ENCODE measurements around a stretch of chr2.

DNA sequence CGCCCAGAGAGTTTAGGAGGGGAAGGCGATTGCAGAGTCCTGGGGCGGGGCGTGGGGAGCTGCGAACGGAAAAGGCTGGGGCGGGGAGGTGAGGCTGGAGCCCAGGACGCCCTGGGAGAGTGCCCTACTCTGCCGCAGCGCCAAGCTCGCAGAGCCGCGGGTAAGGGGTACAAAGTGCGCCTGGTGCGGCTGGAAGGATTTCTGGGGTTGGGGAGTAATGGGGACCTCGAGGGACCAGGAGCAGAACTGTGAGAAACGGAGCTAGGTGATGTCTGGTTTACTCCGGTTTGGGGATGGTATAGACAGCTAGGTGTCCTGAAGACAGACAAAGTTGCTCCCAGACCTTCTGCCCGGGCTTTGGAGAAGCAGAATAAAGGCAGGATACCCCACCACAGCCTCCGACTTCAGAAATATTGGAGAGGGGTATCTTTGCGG, 720 bp upstream of the NXPH2 start:
- RAMPAGE, long total RNA: no peak
- RRBS: 4% methylated on average over 2 of the region's 21 CpGs
PRO-cap:
- standard: no peak
- CoPRO, capped RNA only, 2 experiments: no peak in any of the 2 experiments
- CoPRO, capped and uncapped RNA, 2 experiments: no peak in any of the 2 experiments
- CoPRO, uncapped RNA only, 2 experiments: no peak in any of the 2 experiments
CAGE:
- cytosol, long polyA plus RNA: no peak
- long polyA plus RNA: no peak
- nucleolus, long total RNA: no peak
- nucleus, long polyA plus RNA: no peak

- RAMPAGE, long total RNA: no peak
- RRBS: no CpG with 5 or more reads among the region's 1 CpG
PRO-cap:
- standard: no peak
- CoPRO, capped RNA only, 2 experiments: no peak in any of the 2 experiments
- CoPRO, capped and uncapped RNA, 2 experiments: no peak in any of the 2 experiments
- CoPRO, uncapped RNA only, 2 experiments: no peak in any of the 2 experiments
CAGE:
- cytosol, long polyA plus RNA: no peak
- long polyA plus RNA: no peak
- nucleolus, long total RNA: no peak
- nucleus, long polyA plus RNA: no peak
These were observed 730.2 kb upstream of the NXPH2 start for GRCh38 chr2:139510428-139510799.

DNA sequence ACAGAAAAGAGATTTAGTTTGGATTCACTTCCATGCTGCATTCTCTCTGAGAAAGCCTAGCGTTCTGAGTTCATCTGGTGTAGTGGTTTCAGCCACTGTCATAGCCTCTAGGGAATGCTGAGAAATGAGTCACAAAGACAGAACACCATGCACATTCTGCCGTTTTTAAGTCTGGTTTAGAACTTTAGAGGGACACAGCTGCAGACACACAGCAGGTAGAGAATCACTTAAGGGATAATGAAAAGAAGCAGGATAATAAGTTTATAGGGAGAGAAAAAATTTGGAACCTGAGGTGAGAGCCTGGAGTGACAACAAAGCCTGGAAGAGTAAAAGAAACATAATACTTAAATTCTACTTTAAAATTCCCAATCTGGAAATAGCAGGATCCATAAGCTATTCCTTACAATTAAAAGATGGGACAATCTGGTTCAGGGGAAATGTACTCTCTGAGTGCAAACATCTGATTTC, 93.6 kb downstream of the LRP1B start:
- RAMPAGE, long total RNA: no peak
- RRBS: no CpG with 5 or more reads among the region's 2 CpGs
PRO-cap:
- standard: no peak
- CoPRO, capped RNA only, 2 experiments: no peak in any of the 2 experiments
- CoPRO, capped and uncapped RNA, 2 experiments: no peak in any of the 2 experiments
- CoPRO, uncapped RNA only, 2 experiments: no peak in any of the 2 experiments
CAGE:
- cytosol, long polyA plus RNA: no peak
- long polyA plus RNA: no peak
- nucleolus, long total RNA: no peak
- nucleus, long polyA plus RNA: no peak

DNA sequence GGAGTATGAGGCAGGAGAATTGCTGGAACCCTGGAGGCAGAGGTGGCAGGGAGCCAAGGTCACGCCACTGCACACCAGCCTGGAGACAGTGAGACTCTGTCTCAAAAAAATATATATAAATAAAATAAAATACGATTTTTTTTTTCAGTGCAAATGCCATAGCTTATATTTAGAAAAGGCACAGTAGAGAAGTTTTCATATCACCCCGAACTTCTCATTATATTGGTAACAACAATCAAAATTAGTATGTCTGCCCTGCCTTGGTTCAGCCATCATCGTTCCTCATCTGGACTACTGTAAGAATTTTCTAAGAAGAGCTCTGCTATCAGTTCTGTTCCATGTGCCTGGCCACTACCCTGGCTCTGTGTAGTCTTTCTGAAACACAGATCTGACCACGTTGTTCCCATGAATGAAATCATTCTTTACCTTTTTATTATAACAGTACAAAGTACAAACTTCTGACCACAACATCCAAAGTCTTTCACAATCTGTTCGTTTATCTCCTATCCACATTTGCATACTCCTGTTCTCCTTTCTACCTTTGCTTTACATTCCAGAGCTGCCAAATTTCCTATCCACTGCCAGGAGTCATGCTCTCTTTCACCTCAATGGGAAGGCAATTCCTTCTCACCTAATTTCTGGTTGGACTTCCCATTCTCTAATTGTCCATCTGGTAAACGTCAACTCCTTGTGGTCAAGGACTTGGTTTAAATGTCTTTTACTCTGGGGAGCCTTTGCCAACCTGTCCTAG, 284.6 kb upstream of the LRP1B start:
- RAMPAGE, long total RNA: no peak
- RRBS: no CpG with 5 or more reads among the region's 7 CpGs
PRO-cap:
- standard: no peak
- CoPRO, capped RNA only, 2 experiments: no peak in any of the 2 experiments
- CoPRO, capped and uncapped RNA, 2 experiments: no peak in any of the 2 experiments
- CoPRO, uncapped RNA only, 2 experiments: no peak in any of the 2 experiments
CAGE:
- cytosol, long polyA plus RNA: no peak
- long polyA plus RNA: no peak
- nucleolus, long total RNA: no peak
- nucleus, long polyA plus RNA: no peak

- RAMPAGE, long total RNA: no peak
- RRBS: no CpG with 5 or more reads among the region's 2 CpGs
PRO-cap:
- standard: no peak
- CoPRO, capped RNA only, 2 experiments: no peak in any of the 2 experiments
- CoPRO, capped and uncapped RNA, 2 experiments: no peak in any of the 2 experiments
- CoPRO, uncapped RNA only, 2 experiments: no peak in any of the 2 experiments
CAGE:
- cytosol, long polyA plus RNA: no peak
- long polyA plus RNA: no peak
- nucleolus, long total RNA: no peak
- nucleus, long polyA plus RNA: no peak
These were observed 6.9 kb upstream of the KYNU start for GRCh38 chr2:142870534-142870963.

DNA sequence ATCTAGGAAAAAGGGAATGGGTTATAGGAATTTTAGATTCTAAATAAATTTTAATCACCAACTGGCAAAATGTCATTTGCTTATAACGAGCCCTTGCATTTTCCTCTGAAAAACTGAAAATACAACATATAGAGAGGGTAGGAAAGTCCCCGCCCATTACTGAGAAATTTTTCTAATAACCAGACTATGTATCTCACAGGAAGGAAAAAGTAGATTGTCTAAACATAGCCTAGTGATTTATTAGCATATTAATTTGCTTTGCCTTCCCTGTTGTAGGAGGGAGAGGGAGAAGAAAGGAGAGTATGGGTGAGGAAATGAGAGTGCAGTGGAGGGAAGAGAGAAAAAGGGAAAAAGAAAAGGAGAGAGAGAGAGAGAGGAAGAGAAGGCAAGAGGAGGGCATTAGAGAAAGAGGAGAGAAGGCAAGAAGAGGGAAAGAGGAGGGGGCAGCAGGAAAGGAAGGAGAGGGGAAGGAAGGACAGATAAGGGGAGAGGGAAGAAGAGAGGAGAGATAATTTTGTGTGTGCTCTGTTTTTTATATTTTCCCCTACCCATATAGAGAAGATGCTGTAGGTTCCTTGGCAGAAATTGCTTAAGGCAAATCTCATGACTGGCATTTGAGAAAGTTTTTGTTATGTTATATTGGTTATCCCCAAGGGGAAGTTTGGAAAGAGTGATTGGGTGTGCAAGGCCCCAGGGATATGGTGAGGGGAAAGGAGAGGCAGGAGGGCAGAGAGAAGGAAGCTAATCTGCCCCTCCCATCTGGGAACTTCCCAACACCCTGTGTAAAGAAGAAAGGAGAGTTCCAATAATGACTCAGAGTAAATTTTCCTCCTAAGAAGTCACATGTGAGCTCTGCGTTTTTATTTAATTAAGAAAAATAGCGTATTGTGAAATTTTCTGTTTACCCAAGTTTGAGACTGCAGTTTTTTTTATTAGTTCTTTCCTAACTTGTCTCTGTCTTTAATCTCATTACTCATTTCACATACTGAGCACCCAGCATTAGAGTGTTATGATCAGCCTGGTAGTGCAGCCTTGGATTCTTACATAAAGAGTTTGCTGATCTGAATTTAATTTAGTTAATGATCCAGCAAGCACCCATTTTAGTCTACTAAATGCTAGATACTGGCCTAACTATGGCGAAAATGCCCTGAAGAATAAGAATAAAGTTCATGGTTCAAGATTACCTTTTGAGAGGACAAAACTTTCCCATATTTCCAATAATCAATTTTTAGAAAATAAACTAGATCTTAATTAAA, 3.3 kb upstream of the KYNU start:
- RAMPAGE, long total RNA: no peak
- RRBS: no CpG with 5 or more reads among the region's 5 CpGs
PRO-cap:
- standard: no peak
- CoPRO, capped RNA only, 2 experiments: no peak in any of the 2 experiments
- CoPRO, capped and uncapped RNA, 2 experiments: no peak in any of the 2 experiments
- CoPRO, uncapped RNA only, 2 experiments: no peak in any of the 2 experiments
CAGE:
- cytosol, long polyA plus RNA: no peak
- long polyA plus RNA: no peak
- nucleolus, long total RNA: no peak
- nucleus, long polyA plus RNA: no peak

GRCh38 chr2:143026605-143027221, 102.5 kb upstream of the ARHGAP15 start:
- RAMPAGE, long total RNA: no peak
- RRBS: no CpG with 5 or more reads among the region's 15 CpGs
PRO-cap:
- standard: no peak
- CoPRO, capped RNA only, 2 experiments: no peak in any of the 2 experiments
- CoPRO, capped and uncapped RNA, 2 experiments: no peak in any of the 2 experiments
- CoPRO, uncapped RNA only, 2 experiments: no peak in any of the 2 experiments
CAGE:
- cytosol, long polyA plus RNA: no peak
- long polyA plus RNA: no peak
- nucleolus, long total RNA: no peak
- nucleus, long polyA plus RNA: no peak

DNA sequence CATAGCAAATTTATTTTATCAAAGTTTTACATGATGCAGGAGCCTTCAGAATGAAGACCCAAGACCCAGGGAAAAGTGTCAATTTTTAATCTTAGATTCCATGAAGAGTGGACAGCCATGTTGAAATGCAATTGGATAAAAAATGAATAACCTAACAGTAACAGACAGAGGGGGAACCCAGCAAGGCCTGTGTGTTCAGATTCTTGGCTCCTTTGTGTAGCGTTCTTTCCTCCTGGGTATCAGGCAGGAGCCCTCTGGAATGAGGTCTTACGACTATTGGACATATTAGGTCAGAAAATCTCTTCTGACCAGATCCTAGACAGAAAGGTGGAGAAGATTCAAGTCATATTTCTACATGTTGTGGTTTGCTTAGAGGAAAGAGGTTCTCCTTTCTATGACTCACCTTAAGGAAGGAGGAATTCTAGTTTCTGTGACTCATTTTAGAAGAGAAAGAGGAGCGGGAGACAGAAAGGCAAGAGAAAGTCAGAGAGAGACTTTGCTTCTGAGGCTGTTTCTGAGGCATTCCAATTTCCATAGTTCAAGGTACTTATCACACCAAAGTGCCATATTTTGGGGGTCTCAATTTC, 431.2 kb downstream of the GTDC1 start:
- RAMPAGE, long total RNA: no peak
- RRBS: no CpG with 5 or more reads among the region's 3 CpGs
PRO-cap:
- standard: no peak
- CoPRO, capped RNA only, 2 experiments: no peak in any of the 2 experiments
- CoPRO, capped and uncapped RNA, 2 experiments: no peak in any of the 2 experiments
- CoPRO, uncapped RNA only, 2 experiments: no peak in any of the 2 experiments
CAGE:
- cytosol, long polyA plus RNA: no peak
- long polyA plus RNA: no peak
- nucleolus, long total RNA: no peak
- nucleus, long polyA plus RNA: no peak

GRCh38 chr2:144350075-144350911, 18.0 kb upstream of the GTDC1 start:
- RAMPAGE, long total RNA: no peak
- RRBS: no CpG with 5 or more reads among the region's 9 CpGs
PRO-cap:
- standard: unidirectional peak, minus-strand start at chr2:144350220; unidirectional peak, minus-strand start at chr2:144350425
- CoPRO, capped RNA only, 2 experiments: no peak in any of the 2 experiments
- CoPRO, capped and uncapped RNA, 2 experiments: no peak in any of the 2 experiments
- CoPRO, uncapped RNA only, 2 experiments: no peak in any of the 2 experiments
CAGE:
- cytosol, long polyA plus RNA: no peak
- long polyA plus RNA: no peak
- nucleolus, long total RNA: no peak
- nucleus, long polyA plus RNA: no peak

DNA sequence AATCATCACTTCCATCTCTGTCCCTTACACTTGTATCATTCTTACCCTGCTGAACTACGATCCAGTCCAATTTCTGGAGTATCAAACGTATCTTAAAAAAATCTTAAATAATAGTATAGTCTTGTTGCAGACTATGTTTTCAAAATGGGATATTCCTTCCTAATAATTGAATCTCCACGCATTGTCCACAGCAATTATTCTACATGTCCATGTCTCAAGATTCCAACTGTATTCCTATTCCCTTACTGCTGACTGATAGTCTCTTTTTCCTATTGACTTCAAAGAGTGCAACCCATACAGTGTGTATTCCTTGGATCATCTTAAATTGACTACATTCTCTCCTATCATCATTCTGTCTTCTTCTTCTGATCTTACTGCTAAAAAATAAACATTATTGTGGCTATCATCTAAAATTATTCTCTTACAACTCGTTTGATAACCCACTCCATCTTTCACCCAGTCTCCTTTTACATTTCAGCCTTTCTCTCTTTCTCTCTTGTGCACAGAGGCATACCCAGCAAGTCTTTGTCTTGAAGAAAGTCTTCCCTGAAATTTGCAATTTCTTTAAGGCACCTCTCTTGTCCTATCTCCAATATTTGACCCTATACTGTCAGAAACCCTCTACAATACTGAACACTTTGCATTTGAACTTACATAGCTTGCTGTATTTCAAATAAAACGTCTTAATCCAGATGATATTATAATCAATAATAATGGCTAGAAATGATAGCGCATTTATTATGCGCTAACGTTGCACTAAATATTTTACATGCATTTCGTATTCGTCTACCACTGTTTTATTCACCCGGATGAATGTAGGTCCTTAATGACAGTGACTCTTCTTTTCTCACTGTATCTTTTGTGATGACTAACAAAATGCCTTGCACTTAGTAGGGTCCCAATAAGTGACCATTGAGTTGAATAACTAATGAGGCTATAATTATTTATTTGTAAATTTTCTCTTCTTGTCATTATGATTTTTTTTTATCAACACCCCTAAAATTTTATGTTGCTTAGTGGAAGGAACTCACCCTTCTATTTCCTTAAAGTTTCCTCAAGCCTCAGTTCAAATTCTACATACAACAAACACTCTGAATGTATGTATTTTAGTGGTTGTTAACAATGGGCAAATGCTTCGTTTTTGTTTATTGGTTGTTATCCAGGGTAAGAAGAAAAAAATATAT, 84.3 kb upstream of the GTDC1 start:
- RAMPAGE, long total RNA: no peak
- RRBS: no CpG with 5 or more reads among the region's 12 CpGs
PRO-cap:
- standard: no peak
- CoPRO, capped RNA only, 2 experiments: no peak in any of the 2 experiments
- CoPRO, capped and uncapped RNA, 2 experiments: no peak in any of the 2 experiments
- CoPRO, uncapped RNA only, 2 experiments: peak in 2 of 2 experiments; most common minus-strand start position 322 of the sequence (in 1)
CAGE:
- cytosol, long polyA plus RNA: no peak
- long polyA plus RNA: no peak
- nucleolus, long total RNA: no peak
- nucleus, long polyA plus RNA: start-site peak on the minus strand centred at position 409 of the sequence, 496 bp wide, 37 and 72 reads in 2 replicates

- RAMPAGE, long total RNA: no peak
- RRBS: no CpG with 5 or more reads among the region's 4 CpGs
PRO-cap:
- standard: no peak
- CoPRO, capped RNA only, 2 experiments: no peak in any of the 2 experiments
- CoPRO, capped and uncapped RNA, 2 experiments: no peak in any of the 2 experiments
- CoPRO, uncapped RNA only, 2 experiments: peak in 1 of 2 experiments; most common minus-strand start chr2:144439033 (in 1)
CAGE:
- cytosol, long polyA plus RNA: no peak
- long polyA plus RNA: no peak
- nucleolus, long total RNA: no peak
- nucleus, long polyA plus RNA: no peak
These were observed 81.3 kb downstream of the ZEB2 start for GRCh38 chr2:144438446-144439110.

DNA sequence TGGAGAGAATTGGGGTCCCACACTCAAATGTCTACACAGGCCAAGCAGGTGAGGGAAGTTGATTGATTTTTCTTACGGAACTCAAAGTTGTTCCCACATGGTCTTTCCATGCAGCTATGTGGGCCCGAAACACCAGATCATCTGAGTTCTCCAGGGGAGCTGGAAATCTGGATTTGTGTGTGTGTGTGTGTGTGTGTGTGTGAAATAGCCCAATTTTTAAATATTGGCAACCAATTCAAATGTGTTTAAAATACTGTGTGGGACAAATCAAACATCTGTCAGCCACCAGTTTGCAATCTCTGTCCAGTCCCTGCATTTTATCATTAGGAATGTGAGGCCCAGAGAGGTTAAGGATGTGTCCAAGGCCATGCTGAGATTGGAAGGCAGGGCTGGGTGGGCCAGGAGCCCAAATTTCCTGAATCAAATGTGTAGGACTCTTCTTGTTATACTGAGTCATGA, 35.9 kb downstream of the ZEB2 start:
- RAMPAGE, long total RNA: no peak
- RRBS: no CpG with 5 or more reads among the region's 2 CpGs
PRO-cap:
- standard: no peak
- CoPRO, capped RNA only, 2 experiments: no peak in any of the 2 experiments
- CoPRO, capped and uncapped RNA, 2 experiments: no peak in any of the 2 experiments
- CoPRO, uncapped RNA only, 2 experiments: peak in 1 of 2 experiments; most common minus-strand start position 247 of the sequence (in 1)
CAGE:
- cytosol, long polyA plus RNA: no peak
- long polyA plus RNA: no peak
- nucleolus, long total RNA: no peak
- nucleus, long polyA plus RNA: no peak

GRCh38 chr2:144518665-144518973, 1.3 kb downstream of the ZEB2 start:
- RAMPAGE, long total RNA: no peak
- RRBS: no CpG with 5 or more reads among the region's 1 CpG
PRO-cap:
- standard: bidirectional peak, plus-strand start at chr2:144519029, minus-strand start at chr2:144518919
- CoPRO, capped RNA only, 2 experiments: no peak in any of the 2 experiments
- CoPRO, capped and uncapped RNA, 2 experiments: no peak in any of the 2 experiments
- CoPRO, uncapped RNA only, 2 experiments: peak in 1 of 2 experiments; most common plus-strand start chr2:144518757 (in 1); most common minus-strand start chr2:144518707 (in 1)
CAGE:
- cytosol, long polyA plus RNA: no peak
- long polyA plus RNA: no peak
- nucleolus, long total RNA: no peak
- nucleus, long polyA plus RNA: no peak

- RAMPAGE, long total RNA: no peak
- RRBS: no CpG with 5 or more reads among the region's 4 CpGs
PRO-cap:
- standard: no peak
- CoPRO, capped RNA only, 2 experiments: no peak in any of the 2 experiments
- CoPRO, capped and uncapped RNA, 2 experiments: no peak in any of the 2 experiments
- CoPRO, uncapped RNA only, 2 experiments: no peak in any of the 2 experiments
CAGE:
- cytosol, long polyA plus RNA: no peak
- long polyA plus RNA: no peak
- nucleolus, long total RNA: no peak
- nucleus, long polyA plus RNA: no peak
These were observed 173.4 kb upstream of the ZEB2 start for GRCh38 chr2:144693160-144693825.

DNA sequence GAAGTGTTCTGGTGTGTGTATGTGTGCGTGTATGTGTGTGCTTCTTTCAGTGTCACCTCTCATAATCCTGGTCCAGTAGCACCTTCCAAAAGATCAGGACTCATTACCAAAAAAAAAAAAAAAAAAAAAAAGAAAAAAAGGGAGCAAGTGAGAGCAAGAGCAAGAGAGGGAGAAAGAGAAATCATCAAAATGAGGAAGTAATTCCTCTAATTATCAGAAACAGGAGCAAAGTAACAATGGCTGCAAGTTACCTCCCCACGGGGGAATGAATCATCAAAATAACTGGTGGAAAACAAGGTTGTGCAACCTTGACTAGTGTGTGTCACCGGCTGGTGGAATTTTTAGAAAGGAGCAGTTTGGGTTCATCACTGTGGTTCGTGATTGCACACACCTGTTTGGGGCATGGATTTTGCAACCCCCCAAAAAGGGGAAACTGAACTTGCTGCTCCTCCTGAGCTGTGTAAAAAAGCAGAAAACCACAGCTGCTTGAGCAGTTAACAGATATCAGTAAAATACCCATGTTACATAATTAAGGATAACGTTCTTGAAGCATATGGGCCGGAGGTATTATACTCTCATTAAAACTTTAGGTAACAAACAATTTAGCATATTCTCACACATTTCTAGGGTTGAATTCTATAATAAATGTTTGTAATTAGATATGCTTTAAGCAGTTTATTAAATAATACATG, 184.0 kb upstream of the ZEB2 start:
- RAMPAGE, long total RNA: no peak
- RRBS: no CpG with 5 or more reads among the region's 6 CpGs
PRO-cap:
- standard: no peak
- CoPRO, capped RNA only, 2 experiments: no peak in any of the 2 experiments
- CoPRO, capped and uncapped RNA, 2 experiments: no peak in any of the 2 experiments
- CoPRO, uncapped RNA only, 2 experiments: no peak in any of the 2 experiments
CAGE:
- cytosol, long polyA plus RNA: no peak
- long polyA plus RNA: no peak
- nucleolus, long total RNA: no peak
- nucleus, long polyA plus RNA: no peak

DNA sequence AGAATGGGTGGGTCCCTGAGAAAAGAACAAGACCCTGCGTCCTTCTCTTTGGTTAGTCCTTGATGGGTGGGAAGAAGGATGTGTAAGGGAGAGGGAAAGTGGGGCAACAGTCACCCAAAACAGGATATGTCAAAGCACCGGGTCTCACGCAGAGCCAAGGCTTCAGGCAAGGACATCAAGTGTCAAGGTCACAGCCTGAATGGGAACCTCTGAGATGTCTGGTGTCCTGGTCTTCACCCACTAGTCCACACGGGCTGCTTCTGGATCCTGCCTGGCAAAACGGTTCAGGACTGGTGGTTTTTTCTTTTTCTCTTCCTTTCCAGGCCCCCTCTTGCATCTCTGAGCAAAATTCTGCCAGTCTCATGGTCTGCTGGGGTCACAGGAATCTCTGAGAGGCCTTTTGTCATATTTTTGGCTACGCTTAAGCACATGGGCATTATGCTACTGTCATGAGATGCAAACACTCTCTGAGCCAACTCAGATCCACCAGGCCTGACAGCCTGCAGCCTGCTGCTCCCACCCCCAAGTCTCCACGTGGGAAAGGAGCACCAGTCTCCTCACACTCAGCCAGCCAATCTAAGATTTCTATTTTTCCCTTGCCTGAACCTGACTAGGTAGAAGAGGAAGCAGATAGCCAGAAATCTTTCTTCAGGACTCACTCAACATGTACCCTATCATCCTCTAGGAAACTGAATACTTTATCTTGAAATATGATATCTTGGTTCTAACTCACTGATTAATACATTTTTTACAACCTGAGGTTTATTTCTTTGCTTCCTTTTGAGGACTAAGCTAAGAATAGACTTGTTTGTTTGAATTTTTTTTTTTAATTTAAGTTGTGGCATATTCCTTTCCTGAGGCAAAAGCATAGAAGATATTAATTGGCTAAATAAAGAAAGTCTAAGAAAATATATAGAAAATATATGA, 518.3 kb upstream of the ZEB2 start:
- RAMPAGE, long total RNA: no peak
- RRBS: no CpG with 5 or more reads among the region's 7 CpGs
PRO-cap:
- standard: no peak
- CoPRO, capped RNA only, 2 experiments: no peak in any of the 2 experiments
- CoPRO, capped and uncapped RNA, 2 experiments: no peak in any of the 2 experiments
- CoPRO, uncapped RNA only, 2 experiments: no peak in any of the 2 experiments
CAGE:
- cytosol, long polyA plus RNA: no peak
- long polyA plus RNA: no peak
- nucleolus, long total RNA: no peak
- nucleus, long polyA plus RNA: no peak

GRCh38 chr2:145800288-145800830, 1280.4 kb upstream of the ZEB2 start:
- RAMPAGE, long total RNA: no peak
- RRBS: no CpG with 5 or more reads among the region's 2 CpGs
PRO-cap:
- standard: no peak
- CoPRO, capped RNA only, 2 experiments: no peak in any of the 2 experiments
- CoPRO, capped and uncapped RNA, 2 experiments: no peak in any of the 2 experiments
- CoPRO, uncapped RNA only, 2 experiments: no peak in any of the 2 experiments
CAGE:
- cytosol, long polyA plus RNA: no peak
- long polyA plus RNA: no peak
- nucleolus, long total RNA: no peak
- nucleus, long polyA plus RNA: no peak

DNA sequence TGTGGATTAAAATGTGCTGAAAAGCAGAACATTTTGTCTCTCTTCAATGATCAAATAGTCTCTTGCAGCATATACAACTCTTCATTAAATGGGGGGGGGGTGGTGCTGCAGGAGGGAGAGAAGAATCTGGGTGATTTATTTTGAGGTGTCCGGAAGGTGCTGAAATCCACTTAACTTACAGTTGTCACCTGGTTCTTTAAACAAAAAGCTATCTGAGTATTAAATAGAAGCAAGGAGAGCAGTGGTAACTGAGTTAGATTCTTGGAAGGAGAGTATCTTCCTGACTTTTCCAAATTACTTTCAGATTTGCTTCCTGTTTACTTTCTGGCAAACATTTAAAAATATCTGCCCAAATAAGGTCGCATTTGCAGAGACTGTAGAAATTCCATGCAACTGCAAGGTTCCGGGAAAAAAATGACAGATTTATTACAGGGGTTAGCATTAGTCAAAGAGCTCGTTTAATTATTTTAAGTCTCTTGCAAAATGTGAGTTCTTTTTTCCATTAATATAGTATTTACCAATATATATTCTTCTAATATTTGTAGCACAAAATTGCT, 904.6 kb upstream of the ACVR2A start:
- RAMPAGE, long total RNA: no peak
- RRBS: no CpG with 5 or more reads among the region's 4 CpGs
PRO-cap:
- standard: no peak
- CoPRO, capped RNA only, 2 experiments: no peak in any of the 2 experiments
- CoPRO, capped and uncapped RNA, 2 experiments: no peak in any of the 2 experiments
- CoPRO, uncapped RNA only, 2 experiments: no peak in any of the 2 experiments
CAGE:
- cytosol, long polyA plus RNA: no peak
- long polyA plus RNA: no peak
- nucleolus, long total RNA: no peak
- nucleus, long polyA plus RNA: no peak

All from K562 (cell line).